Mesenteric fat pad (tissue), 1 donor: ENCODE measurements around a stretch of chr16.

- PRO-cap, result no peak
These were observed 371.8 kb upstream of the SALL1 start for GRCh38 chr16:51522773-51523367.

GRCh38 chr16:51645545-51645895 lies 494.4 kb upstream of the SALL1 start:
- PRO-cap, result no peak

DNA sequence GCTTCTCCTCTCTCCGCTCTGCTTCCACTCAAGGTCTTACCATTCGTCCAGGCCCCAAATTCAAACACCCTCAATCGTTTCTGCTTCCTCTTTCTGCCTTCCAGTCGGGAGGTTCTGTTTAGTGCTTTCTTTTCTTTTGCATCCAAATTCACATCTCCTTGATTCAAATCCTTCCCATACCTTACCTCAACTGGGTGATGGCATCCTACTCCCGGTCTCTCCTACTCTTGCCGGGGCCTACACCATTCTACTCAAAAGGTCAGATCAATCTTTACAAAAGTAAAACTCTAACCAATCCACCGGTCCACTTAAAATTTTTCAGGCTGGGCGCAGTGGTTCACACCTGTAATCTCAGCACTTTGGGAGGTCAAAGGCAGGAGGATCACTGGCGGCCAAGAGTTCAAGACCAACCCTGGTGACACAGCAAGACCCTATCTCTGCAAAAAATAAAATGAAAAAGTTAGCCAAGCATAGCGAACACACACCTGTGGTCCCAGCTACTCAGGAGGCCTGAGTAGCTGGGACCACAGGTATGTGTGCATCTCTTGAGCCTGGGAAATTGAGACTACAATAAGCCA lies 7.1 kb downstream of the TOX3 start:
- PRO-cap, result no peak

DNA sequence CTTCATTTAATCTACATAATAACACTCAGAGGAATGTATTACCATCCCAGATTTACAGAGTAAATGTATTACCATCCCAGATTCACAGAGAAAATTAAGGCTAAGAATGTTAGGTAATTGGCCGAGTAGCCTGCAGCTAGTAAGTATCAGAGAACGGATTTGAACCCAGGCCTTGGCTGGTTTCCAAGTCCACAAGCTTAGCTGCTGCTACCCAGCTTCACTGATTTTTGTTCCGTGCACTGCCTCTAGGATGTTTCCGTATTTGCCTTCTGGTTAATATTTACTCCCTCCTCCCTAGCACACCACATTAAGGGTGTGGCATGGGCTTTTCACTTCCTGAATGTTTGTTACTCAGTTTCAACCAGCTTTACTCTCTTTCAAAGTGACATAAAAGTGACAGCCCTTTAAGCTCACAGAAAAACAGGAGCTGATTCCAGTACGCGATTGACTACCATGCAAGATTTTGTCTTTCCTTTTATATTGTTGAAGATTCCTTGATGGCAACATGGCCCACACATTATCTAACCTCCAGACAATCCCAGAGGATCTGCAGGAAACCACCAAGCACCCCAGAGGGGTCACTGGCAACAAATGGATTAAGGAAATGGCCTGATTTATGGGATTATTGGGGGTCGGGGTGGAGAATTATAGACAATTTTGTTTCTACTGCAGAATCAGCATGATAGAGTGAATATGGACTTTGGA lies 26.7 kb upstream of the TOX3 start:
- PRO-cap, result no peak

DNA sequence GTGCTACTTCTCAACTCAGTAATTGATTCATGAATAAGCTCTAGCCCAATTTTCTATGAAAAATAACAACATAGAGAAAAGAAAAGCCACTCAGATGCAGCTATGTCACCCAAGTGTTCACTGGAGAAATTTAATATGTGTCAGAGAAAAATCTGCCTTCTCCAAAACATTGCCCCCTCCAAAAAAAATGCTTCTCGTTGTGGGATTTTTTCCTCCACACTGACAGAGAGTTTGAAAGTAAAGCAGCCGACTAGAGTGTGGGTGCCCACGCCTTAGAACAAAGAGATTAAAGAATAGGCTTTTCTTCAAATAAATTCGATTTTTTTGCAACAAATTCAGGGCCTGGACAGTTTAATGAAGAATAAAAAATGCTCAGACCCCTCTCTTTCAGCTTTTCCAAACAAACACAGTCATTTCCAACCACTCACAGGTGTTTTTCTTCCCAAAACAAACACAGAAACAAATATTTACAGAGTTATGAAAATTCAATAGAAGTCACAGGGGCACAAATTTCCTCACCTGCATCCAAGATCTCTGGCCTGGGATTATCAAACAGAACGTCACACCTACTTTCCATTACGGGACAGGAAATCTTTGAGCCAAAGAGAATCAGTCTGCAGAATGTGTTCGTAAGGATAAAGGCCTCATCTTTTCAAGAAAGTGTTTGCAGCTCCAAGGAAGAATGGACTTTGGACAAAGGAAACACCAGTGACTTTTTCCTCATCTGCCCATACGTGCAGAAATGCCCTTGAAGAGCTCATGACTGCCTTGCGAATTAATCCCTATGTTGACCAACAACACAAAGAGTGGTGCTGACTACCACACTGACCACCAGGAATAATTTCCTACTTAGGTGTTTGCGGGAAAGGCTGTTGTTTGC lies 31.2 kb upstream of the TOX3 start:
- PRO-cap, result no peak

DNA sequence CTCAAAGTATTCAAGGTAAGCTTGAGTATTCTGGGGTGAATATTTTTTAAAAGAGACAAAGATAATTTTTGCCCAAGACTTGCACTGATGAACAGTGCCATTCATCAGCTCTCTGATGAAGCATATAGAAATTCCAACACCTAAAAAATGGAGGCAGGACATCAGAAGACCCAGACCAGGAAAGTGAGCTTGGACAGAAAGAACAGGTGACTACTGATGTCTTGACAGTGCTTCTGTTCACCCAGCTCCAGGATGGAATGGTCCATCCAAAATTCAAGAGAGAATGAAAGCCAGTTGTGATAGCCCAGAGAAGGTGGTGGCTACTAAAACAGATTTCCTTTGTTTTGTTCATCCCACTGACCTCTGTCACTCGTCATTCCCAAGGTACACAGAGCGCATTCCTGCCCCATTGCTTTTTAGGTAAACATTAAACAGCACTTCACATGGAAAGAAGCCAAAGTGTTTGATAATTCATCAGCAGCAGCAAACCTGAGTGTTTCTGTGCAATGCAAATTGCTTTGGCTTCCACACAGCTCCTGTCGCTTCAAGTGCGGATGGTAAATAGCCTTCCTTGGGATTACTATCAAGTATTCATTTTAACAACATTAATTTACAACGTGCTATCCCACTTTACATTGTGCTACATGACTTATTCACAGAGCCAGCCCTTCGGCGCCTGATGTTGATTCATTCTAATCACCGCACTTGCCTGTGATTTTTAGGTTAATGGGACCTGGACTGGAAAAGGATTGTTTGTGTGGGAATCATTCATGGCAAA lies 65.0 kb upstream of the TOX3 start:
- PRO-cap, result no peak

GRCh38 chr16:53058454-53059235 lies 3.9 kb downstream of the CHD9 start:
- PRO-cap, result no peak

DNA sequence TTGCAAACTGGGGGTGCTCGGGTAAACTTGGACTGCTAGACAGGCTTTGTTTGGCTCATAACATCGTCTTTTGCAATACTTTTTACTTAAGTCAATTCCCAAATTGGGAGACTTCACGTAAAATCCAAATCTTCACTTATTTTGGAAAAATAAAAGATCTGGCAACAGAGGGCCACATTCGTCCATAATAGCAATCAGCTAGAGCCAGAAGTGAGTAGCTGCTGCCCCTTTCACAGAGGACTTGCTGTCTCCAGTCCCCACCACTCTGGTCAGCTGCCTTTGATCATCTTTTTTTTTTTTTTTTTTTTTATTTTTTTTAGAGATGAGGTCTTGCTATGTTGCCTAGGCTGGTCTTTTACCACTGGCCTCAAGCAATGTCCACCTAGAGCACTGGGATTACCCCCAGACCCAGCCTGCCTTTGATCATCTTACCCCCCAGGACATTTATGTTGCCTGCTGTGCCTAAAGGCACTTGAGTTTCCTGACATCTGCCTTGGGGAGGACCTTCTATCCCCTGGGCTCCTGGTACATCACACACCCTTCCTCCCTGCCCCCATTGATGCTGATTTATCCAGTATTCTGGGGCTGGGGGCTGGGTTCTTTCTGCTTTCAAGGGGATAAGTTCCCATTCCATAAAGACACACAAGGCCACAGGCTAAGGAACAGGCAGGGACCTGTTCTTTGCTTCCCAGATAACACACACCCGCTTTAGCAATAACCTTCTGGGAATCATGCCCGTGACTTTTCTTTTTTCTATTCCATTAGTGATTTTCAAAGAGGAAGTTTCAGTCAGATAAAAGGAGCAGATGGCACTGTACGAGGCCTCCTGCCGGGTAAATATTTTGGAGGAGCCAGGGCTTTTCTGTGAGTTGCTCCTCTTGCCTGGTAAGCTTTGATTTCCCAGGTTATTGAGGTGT lies 30.4 kb downstream of the CHD9 start:
- PRO-cap, result no peak

DNA sequence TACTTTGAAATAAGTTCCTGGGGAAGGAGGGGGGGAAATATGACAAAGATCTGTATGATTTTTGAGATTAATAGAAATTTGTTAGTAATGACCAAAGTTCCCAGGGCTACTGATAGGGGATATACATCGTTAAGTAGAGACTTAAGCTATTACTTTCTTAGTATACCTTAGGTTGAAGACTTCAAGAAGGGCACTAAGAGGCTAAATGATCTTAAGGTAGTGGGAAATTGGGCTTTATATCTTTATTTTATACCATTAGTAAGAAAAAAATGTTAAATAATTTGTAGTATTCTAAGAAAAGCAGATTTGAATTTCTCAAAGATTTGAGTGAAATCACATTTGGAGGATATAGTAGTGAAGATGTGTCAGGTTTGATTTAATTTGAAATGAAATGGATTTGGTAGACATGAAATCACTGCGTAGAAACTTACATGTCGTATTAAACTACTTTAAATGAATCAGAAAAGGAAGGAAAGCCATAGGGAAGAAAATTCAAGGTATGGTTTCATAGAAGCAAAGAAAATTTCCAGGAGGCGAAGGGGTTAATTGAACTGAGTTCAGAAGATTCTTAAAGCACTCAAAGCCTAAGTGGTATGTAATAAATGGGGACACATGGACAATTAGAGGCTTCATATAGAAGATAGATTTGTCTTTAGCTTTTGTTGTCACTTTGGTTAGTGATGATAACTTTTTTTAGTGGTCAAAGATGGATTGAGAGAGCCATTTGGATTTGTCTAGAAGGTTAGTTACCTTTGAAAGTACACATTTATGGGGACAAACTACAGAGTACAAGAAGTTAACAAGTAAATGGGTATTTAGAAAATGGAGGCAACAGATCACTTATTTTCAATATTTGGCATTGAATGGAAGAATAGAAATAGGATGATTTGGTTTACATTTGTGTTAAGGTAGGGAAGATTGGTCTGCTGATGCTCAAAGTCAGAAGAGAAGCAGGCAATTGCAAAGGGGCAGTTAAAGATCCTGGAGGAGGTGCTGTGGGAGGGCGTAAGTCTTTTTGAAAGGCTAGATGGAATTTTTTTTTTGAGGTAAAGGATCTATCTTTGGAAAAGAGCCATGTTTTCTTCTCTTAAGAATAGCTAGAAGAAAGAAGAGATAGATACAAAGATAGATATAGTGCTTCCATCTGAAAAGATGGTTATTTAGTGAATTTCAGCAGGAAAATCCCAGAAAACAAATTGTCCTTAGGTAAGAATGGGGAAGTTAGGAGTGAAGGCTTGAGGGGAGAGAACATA lies 83.6 kb downstream of the CHD9 start:
- PRO-cap, result no peak

GRCh38 chr16:53433946-53434304 lies 346 bp upstream of the RBL2 start:
- PRO-cap, result no peak

DNA sequence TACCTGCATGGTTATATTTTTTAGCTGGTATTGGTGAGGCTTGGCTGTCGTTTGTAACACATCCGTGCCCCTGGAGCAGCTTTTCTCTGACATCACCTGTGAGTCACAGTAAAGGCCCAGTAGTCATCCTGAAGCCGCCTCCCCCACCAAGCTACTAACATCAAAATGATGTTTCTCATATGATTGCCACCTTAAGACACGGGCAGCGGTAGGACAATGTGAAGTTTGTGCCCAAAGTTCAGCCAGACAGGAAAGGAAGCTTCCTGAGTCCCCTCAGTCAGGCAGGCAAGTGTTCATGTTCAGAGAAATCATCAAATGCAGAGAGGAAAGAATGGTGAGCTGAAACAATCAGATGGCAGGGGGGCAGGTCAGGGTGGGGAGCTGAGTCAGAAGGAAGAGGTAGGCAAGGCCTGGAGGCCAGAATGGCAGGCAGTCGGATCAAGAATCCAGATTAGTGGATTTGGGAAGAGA lies 209.2 kb downstream of the IRX3 start:
- PRO-cap, result no peak

DNA sequence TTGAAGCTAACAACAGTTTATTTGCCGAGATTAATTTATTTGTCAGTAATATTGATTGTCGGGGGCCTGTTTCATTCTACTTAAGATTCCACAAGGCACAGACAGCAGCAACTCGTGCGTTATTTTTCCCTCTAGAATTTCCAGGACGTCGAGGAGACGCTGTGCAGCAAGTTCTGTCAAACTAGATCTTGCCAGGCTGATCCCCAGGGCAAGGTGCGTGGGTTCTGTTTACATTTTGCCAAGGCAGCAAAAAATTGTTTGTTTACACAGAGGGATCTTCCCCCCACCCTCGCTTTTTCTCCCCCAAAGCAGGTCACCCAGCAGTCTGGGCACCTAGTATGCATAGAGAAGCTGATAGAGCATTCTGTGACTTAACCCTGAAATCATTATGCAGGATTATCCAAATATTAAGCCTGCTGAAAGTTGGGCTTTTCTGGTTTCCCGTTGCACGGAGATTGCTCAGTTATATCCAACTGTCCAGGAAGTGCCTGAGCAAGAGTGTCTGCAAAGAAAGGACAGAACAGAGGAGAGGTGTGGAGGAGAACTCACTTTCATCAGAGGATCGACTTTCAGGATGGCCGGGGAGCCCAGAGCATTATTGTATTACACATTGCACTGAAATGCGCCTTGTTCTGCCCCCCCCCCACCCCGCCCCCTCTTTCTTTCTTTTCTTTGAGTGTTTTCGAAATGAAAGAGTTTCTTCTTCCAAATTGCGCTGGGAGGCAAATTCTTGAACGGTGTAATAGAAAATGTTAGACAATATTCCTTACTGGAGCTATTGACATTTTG lies 111.2 kb downstream of the IRX3 start:
- PRO-cap, result no peak

DNA sequence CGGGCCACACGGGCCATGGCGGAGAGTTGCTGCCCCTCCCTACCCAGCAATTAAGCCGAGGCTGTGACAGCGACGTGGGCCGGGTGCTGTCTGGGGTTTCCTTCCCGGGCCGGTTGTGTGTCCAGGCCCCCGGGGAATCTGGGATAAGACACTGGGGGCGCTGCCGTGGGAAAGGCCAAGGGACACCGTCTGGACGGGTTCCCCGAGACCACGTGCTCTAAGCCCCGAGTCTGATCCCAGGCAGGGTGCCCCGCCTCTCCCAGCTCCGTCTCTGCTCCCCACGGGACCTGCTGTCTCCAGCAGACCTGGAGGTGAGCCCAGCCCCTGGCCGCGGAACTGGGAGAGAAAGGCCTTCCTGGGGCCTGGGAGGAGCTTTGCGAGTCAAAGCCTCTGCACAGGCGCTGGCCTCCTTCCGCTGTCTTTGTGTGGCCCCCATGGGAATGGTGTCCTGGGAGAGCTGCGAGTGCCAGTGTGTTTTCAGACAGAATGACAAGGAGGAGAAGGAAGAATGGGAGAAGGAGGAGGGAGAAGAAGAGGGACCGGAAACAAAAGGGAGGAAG lies 92.2 kb downstream of the IRX3 start:
- PRO-cap, result no peak

DNA sequence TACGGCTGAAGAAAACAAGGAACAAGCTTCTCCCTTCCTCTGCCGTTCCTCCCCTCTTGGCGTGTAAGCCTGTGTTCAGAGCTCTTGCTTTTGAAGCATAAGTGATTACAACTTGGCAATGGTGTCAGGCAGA lies 21.2 kb downstream of the IRX3 start:
- PRO-cap, result no peak

GRCh38 chr16:54266357-54267048 lies 20.1 kb downstream of the IRX3 start:
- PRO-cap, result no peak

DNA sequence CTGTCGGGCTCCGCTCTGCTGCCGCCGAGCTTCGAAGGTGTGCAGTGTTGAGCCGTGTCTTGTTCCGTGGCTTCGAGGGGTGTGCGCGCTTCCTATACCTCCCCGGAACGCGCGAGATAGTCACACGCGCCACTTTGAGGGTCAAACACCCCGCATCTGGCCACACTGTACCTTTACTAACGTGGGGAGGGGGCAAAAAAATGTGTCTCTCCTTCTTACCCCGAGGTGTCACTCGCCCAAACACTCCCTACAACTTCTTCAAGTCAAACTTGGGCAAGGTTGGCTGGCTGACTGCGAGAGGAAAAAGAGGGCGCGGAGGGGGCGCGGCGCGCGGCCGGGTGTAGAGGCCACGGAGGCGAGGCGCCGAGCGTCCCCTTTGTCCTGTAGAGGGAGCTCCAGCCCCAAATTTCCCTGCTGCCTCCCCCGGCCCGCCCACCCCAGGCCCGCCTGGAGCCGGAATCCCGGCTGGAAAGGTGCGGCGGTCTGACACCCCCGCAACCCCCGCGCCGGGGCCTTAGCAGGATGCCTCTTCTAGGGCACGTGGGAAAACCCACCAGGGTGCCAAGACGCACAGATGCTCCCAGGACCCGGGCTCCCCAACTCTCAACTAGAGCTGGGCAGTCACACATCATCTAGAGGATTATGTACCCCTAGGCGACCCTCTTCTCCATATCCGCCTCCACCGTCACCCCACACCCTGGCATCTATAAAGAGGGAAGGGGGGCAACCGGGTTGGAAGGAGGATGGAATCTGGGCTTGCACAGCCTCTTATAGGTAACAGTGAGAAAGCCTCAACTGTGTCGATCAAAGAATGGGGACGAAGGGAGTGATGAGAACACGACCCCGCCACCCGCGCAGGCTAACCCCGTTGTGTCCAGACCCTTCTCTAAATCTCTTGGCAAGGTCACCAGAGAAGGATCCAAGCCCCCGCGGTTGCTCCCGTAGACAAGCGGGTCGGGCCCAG lies 4.2 kb downstream of the IRX3 start:
- PRO-cap, result no peak

GRCh38 chr16:54385046-54385427 lies 98.5 kb upstream of the IRX3 start:
- PRO-cap, result no peak

GRCh38 chr16:54459014-54459387 lies 172.4 kb upstream of the IRX3 start:
- PRO-cap, result no peak

- PRO-cap, result no peak
These were observed 173.2 kb upstream of the IRX3 start for GRCh38 chr16:54459731-54460285.

- PRO-cap, result no peak
These were observed 273.3 kb upstream of the IRX5 start for GRCh38 chr16:54657215-54657863.